Thoracic aorta endothelial cell (primary cell): ENCODE measurements around a stretch of chr5.

- CAGE, long polyA plus RNA: no peak
Observed at GRCh38 chr5:75337425-75338419, 702 bp downstream of the HMGCR start.

DNA sequence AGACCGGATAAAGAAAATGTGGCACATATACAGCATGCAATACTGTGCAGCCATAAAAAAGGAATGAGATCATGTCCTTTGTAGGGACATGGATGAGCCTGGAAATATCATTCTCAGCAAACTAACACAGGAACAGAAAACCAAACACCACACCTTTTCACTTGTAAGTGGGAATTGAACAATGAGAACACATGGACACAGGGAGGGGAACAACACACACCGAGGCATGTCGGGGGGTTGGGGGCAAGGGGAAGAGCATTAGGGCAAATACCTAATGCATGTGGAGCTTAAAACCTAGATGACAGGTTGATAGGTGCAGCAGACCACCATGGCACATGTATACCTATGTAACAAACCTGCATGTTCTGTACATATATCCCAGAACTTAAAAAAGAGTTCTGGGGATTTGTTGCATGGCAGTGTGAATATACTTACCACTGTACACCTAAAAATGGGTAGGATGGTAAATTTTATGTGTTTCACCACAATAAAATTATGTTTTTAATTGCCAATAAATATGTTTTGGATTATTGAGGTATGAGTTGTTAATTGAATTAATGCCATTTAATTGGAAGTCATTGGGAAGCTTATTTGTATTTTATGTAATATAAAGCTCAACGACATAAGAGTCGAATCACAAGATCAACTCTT lies 20.7 kb downstream of the HMGCR start:
- CAGE, long polyA plus RNA: no peak

DNA sequence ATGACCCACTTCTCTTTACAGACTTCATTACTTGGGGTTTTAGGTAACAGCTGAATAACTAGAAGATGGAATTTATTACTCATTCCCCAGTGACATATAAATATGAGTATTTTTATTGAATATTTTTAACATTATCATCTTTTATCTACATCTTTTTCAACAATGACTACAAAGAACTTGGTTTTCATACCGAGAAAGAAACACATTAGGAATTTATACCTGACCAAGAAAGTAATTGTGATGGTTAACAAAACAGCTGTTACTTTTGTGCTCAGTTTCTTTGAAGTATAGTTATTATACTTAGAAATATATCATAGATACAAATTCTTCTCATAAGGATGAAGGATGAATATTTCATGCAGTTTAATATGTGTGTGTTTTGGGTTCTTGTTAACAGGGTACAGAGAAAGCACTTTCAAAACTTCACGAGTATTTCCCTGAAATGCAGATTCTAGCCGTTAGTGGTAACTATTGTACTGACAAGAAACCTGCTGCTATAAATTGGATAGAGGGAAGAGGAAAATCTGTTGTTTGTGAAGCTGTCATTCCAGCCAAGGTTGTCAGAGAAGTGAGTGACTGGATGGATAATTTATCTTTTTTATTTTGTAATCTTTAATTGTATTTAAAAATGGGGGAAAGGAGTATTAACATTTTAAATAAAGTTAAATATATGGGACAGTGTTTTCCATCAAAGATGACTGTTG lies 21.4 kb downstream of the HMGCR start:
- CAGE, long polyA plus RNA: no peak

DNA sequence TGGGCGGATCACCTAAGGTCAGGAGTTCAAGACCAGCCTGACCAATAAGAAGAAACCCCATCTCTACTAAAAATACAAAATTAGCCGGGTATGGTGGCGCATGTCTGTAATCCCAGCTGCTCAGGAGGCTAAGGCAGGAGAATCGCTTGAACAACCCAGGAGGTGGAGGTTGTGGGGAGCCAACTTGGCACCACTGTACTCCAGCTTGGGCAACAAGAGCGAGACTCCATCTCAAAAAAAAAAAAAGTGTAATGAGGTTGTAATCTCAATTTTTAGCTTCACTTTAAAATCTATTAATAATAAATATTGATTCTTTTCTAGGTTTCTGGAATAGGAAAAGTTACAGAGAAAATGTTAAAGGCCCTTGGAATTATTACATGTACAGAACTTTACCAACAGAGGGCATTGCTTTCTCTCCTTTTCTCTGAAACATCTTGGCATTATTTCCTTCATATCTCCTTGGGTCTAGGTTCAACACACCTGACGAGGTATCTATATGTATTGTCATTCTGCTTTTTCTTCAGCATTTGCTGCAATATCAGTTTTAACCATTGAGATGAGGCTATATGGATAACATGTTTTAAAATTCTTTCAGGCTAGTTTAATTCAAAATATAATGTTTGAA lies 26.7 kb upstream of the ANKDD1B start:
- CAGE, long polyA plus RNA: no peak

GRCh38 chr5:75614669-75615283 lies 3.5 kb downstream of the ANKDD1B start:
- CAGE, long polyA plus RNA: no peak

GRCh38 chr5:75656347-75657132 lies 45.3 kb downstream of the ANKDD1B start:
- CAGE, long polyA plus RNA: no peak

- CAGE, long polyA plus RNA: no peak
Observed at GRCh38 chr5:76136340-76136609, 53.1 kb downstream of the SV2C start.

DNA sequence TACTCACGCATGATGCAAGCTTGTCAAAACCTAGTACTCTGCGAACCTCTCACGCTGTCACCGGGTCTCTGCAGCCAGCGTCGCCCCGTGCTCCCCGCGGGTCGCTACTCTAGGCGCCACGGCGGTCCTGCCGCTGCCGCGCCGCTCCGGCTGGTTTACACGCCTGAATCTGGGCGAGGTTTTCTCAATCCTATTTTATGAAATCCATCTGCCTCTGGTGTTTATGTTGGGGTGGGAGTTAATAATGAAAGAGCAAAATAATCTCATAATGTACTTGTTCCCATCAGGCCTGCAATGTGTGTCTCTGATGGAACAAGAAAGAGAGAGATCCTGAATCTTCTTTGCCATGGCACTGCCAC lies 91.0 kb downstream of the SV2C start:
- CAGE, long polyA plus RNA: no peak

DNA sequence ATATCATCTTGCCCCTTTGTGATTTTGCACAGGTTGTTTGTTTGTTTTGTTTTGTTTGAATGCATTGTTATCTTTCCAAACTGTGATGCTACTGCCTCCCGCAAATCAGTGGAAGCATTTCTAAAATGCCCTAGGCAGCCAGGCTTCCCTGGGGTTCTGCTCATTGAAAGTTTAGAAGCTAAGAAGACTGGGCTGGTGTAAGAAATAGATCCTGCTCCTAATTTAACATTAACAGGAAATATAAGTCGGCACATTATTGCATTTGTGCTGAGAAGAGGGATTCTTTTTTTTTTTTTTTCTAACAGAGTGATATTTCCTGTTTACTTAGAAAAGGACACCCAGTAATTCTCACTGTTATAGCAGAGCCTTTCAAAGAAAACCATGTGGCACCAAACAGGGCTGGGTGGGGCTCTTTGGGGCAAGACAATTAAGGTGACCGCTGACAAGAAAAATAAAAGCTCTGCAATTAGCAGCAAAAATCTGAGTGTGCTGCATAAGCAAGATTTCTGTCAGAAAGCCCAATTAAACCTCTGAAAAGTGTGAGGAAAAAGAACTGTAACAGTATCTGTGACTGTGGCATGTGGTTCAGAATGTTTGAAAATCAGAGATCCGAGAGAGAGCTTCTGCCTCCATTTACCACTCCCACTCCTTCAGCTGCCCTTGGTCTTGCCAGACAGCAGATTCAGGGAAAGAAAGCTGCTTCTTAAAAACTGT lies 77.2 kb upstream of the IQGAP2 start:
- CAGE, long polyA plus RNA: no peak

DNA sequence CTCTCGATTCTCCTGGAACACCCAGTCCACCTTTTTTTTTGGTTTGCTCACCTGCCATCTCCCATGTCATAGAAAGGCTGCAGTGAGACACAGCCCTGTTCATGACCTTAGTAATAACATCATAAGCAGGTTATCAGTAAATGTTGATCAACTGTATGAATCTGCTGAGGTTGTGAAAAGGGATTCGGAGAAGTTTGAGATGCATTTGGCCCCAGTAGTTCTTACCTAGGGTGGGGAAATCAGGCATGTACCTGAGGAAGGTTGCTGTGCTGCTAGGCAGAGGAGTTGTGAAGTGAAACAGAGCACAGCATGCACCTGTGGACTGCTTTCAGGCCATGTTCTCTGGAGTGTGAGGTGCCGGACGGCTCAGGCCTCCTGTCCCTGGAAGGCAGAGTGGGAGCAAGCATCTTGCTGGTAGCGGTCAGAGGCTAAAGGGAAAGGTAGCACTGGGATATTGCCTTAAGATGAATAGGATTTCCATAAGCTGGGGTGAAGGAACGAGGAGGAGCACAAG lies 88.9 kb downstream of the IQGAP2 start:
- CAGE, long polyA plus RNA: no peak

- CAGE, long polyA plus RNA: no peak
Observed at GRCh38 chr5:76542718-76543874, 80.1 kb downstream of the F2RL2 start.

GRCh38 chr5:76631641-76632167 lies 8.5 kb upstream of the F2RL2 start:
- CAGE, long polyA plus RNA: no peak

DNA sequence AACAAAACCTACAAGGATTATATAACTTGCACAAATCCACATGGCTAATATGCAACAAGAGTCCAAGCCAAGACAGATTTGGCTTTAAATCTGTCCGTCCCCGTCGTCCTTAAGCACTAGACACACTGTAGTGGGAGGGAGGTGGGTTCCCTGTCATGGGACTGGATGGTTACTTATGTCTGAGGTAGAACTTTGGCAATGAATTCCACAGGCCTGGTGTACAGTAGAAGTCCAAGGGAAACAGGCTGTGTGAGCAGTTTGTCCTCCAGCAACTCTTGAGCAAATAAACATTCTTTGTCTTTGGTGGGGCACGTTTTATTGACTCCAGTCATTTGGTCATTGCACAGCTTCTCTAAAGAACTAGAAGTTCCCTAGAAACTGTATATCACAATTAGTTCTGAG lies 24.9 kb upstream of the F2R start:
- CAGE, long polyA plus RNA: no peak

- CAGE, long polyA plus RNA: no peak
Observed at GRCh38 chr5:76787167-76787609, 31.6 kb upstream of the F2RL1 start.

DNA sequence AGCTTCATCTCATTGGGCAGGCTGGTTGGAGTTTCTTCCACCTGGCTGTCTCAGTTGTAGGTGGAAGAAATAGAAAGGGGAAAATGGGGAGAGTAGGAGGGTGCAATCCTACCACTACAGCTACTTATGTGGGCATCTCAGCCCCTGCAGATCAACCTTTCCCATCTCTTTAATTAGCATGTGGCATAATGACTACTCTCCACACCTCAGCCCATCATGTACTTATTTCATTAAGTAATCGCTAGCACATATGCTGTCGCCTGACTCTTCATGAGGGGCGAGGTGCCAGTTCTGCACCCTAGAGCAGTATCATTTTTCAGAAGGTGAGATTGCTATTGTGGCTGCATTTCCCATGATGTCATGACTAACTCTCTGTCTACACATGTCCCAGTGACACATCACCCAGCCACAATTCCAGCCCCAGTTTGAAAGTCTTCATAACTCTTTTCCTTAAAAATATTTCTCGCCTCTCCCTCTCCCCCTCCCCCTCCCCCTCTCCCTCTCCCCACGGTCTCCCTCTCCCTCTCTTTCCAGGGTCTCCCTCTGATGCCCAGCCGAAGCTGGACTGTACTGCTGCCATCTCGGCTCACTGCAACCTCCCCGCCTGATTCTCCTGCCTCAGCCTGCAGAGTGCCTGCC lies 7.6 kb upstream of the F2RL1 start:
- CAGE, long polyA plus RNA: no peak

DNA sequence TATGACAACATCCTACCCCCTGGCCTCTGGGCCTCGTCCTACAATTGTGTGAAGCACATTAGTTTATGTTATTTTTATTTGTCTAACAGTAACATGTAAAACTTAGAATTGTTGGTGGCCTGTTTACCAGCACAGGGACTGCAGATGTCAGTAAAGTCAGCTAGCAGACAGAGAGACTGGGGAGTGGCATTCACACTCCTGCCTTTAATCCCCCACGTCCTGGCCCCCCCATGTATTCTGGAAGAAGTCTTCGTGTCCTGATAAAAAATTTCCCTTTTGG lies 5.9 kb upstream of the CRHBP start:
- CAGE, long polyA plus RNA: no peak

DNA sequence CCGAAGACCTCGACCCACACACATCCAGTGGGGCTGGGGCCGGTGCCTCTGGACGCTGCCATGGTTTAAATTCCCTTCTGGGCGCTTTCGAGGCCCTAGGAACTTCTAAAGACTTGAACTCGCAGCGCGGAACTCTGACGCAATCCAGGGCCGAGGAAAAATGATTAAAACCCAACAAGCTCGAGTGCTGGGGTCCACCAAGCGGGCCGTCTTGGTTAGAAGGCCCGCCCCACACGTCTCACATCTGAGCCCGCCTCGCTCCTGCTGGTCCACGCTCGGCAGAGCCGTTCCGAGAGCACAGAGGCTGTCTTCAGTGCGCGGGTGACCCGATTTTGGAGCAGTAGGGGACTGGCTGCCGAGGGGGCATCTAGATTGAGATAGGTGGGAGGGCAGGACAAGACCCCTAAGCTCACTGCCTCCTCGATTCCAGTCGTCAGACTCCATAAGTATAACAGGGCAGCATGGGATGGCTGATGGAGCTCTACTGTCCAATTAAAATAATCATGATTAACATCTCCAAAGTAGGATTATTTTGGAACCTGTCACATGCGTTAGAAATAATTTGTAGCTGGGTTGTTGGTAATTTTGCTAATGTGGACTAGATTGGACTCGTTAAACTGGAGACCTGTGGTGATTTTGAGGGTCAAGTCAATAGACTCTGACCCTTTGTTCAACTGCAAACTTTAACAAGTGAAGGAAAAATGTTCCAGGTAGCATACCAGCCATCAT lies 1.7 kb downstream of the CRHBP start:
- CAGE, long polyA plus RNA: no peak

DNA sequence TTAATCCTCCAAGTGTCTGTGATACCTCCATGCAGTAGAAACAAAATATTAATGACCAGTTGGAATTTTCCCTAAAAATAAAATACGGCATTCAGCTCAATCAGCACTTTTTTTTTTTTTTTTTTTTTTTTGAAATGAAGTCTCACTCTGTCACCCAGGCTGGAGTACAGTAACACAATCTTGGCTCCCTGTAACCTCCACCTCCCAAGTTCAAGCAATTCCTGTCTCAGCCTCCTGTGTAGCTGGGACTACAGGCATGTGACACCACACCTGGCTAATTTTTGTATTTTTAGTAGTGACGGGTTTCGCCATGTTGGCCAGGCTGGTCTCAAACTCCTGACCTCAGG lies 48.4 kb downstream of the WDR41 start:
- CAGE, long polyA plus RNA: no peak

DNA sequence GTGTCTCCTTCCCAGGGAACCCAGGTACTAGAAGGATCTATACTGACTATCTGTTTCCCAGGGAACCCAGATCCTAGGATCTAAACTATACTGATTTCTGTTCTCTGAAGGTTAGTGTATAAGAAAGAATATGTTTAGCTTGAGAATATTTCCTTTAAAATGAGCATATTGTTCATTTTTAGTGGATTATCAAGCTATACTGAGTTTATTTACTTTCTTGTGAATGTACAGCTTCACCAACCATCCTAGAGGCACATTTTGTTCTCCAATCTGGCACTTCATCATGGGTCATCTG lies 7.0 kb downstream of the WDR41 start:
- CAGE, long polyA plus RNA: no peak

- CAGE, long polyA plus RNA: no peak
Observed at GRCh38 chr5:77590373-77590731, 48.2 kb downstream of the OTP start.